ENCODE data around the gene ARL11.

- RRBS: 57% methylated on average over 4 of the region's 28 CpGs
Observed at GRCh38 chr13:48317812-48318433, 14.4 kb downstream of the RB1 start.

DNA sequence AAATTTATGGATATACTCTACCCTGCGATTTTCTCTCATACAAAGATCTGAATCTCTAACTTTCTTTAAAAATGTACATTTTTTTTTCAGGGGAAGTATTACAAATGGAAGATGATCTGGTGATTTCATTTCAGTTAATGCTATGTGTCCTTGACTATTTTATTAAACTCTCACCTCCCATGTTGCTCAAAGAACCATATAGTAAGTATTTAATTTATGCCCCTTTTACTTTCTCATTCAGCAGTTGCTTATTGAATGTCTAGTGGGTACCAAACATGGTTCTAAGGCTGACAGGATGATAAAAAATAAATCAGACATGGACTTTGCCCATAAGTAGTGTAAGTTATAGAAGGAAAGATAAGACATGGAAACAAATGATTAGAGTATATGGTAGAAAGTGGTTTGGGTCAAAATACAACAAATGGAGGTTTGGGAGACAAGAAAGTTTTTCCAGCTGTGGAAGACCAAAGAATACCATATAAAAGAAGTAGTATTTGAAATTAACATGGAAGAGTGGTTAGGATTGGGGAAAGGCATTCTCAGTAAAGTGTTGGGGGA, 52.9 kb downstream of the LPAR6 start:
- RRBS: no CpG with 5 or more reads among the region's 1 CpG

DNA sequence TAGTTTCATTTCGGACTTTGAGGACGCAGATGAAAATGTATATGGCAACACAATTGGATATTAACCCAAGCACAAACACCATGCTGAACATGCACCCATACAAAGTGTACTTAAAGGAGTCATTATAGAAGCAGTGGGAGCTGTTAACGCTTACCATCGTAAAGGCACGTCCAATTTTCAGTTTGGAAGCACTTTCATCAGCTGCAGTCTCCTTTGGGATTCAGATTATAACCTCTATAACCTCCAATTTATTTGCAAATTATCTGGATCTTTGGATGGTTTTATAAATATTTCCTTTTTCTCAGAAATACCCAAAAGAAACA, 685 bp downstream of the LPAR6 start:
- RRBS: no CpG with 5 or more reads among the region's 5 CpGs

GRCh38 chr13:48418084-48418796, 5.3 kb upstream of the LPAR6 start:
- RRBS: no CpG with 5 or more reads among the region's 4 CpGs

DNA sequence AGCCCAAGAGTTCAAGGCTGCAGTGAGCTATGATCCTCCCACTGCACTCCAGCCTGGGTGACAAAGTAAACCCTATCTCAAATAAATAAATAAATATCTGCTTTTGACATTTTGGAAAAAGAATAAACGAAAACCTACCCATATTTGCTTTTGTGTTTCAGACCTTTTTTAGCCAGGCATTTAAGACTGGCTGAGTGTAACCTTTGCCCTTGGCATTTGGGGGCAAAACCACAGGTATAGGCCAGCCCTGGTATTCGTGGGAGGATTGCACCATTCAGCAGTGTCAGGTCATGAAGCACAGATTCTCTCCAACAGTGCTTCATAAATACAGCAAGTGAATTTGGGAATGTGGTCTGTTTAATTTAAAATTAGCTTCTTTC, 14.9 kb upstream of the RCBTB2 start:
- RRBS: no CpG with 5 or more reads among the region's 2 CpGs

DNA sequence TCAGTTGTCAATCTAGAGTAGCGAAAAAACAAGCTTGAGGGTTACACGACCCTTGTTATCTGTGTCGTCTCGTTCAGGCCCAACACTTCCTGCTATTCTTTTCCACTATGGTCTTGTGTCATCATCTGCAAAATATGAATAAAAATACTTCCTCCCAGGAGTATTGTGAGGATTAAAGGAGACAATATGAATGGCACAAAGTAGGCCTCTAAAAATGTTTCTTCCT, 40.4 kb upstream of the RCBTB2 start:
- RRBS: no CpG with 5 or more reads among the region's 4 CpGs

GRCh38 chr13:48580745-48581083, 47.8 kb upstream of the RCBTB2 start:
- RRBS: no CpG with 5 or more reads among the region's 6 CpGs

GRCh38 chr13:48654478-48654901, 761 bp downstream of the CYSLTR2 start:
- RRBS: no CpG with 5 or more reads among the region's 1 CpG

DNA sequence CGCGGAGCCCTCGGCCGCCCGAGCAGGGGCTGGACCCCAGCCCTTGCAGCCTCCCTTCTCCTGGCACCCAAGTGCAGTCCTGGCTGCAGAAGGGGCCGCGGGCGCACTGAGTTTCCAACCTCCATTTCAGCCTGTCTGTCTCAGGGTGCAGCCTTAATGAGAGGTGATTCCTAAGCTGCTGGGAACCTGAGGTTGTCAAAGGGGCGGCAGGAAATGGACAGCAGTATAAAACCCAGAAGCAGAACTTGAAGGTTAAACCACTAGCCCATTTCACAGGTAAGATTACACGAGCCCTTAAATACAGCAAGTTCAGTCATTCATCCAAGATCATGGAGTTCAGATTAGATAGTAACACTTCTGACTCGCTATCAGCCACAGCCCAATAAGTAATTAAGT, 506 bp downstream of the SETDB2 start:
- RRBS: no CpG with 5 or more reads among the region's 11 CpGs

DNA sequence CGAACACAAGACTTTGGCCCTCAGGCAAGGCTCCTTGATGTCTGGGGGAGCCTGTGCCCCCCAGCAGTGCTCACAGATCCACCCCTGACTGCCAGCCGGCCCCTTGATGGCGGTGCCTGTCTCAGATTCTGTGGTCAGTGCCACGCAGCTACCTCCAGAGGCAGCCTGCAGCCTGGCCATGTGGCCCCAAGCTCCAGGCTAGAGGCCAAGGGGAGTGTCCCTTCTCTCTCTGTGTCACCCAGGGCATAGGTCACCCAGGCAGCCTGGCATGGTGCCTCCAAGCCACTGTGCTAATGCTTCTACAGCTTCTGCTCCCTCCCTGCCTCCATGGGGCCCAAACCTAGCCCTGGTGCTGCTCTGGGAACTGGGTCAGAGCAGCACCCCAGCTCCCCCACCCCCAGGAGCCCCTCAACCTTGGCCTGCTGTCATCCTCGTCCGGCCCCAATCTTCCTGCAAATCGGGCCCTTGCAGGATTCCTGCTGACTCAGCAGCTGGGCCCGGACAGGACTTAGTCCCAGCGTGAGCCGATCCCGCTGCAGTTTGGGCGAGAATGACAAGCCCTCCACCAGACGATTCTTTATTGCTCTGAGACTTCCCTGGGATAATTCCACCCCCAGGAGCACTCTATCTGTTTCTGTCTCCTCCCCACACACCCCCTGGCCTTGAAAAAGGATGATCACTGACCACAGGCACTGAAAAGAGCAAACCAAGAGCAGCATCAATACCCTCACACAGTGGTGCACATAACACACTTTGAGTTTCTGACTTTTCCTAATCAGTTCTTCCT, 2.7 kb upstream of the ARL11 start:
- RRBS: no CpG with 5 or more reads among the region's 13 CpGs

GRCh38 chr13:49628152-49628727, at the start of gene ARL11:
TSS of gene ARL11 (plus strand) at chr13:49628507.
- RRBS: no CpG with 5 or more reads among the region's 13 CpGs

DNA sequence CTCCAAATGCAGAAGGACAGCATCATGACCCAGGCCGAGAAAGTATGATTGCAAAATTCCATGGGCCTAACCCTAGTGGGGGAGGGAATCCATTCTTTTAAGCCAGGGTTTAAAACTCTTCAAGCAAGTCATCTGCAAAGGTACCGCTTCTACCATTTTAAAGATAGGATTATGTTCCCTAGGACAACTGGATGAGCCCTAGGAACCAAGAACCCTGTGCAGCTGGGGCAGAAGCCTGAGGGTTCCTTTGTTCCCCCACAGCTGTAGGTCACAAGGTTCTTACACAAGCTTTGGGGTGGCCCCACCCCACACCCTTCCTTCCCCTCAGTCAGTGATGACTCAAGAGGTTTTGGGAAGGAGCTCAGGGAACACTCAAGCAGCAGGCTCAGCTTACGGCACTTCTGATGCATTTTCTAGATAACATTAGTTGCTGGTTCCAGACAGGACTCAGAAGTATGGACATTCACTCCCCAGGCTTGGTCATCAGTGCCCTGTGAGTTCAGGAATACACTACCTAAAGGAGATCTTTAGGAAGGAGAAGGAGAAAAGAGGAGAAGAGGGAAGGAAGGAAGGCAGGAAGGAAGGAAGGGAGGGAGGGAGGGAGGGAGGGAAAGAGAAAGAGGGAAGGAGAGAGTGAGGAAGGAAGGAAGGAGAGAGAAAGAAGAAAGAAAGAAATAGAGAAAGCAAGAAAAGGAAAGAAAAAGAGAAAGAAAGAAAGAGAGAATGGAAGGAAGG, 13.7 kb downstream of the ARL11 start:
- RRBS: no CpG with 5 or more reads among the region's 3 CpGs

- RRBS: no CpG with 5 or more reads among the region's 11 CpGs
Observed at GRCh38 chr13:49793322-49793572, 765 bp upstream of the KPNA3 start.

DNA sequence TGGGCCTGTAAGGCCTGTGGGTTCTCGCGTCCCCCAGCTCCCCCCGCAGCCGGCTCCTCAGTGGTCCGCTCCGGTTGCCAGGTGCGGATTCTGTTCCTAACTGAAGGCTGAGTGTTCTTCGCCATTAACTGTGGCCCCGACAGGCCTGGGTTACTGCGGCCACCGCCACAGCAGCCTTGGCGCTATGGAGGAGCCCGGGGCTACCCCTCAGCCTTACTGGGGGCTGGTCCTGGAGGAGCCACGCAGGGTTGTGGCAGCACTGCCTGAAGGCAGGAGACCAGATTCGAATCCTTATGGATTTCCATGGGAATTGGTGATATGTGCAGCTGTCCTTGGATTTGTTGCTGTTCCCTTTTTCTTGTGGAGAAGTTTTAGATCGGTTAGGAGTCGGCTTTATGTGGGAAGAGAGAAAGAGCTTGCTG, 45.7 kb downstream of the SPRYD7 start:
- RRBS: no CpG with 5 or more reads among the region's 17 CpGs

DNA sequence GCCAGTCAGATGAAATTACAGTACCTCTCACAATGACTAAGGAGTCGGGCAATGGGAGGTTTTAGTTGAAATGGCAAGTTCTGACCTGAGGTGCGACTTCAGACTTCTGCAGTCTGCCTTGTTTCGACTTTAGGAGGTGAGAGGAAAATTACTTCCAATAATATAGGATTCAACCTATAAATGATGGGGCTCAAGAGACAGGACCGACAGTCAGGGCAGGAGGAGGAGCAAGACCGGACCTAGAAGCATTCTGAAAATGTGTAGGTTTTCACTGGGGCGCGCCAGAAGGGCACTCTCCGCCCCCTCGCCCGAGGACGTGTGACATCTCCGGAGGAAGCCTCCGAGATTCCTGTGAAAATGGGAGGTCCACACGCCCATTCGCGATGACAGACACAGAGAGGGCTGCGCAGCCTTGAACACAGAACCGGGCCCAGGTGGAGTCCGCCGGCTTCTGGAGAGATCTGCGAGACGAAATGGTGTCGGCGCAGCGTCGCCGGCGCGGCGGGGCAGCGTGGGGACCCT, 547 bp downstream of the SPRYD7 start:
- RRBS: 3% methylated on average over 21 of the region's 31 CpGs

GRCh38 chr13:50048595-50049417, 33.6 kb downstream of the KCNRG start:
- RRBS: no CpG with 5 or more reads among the region's 4 CpGs

DNA sequence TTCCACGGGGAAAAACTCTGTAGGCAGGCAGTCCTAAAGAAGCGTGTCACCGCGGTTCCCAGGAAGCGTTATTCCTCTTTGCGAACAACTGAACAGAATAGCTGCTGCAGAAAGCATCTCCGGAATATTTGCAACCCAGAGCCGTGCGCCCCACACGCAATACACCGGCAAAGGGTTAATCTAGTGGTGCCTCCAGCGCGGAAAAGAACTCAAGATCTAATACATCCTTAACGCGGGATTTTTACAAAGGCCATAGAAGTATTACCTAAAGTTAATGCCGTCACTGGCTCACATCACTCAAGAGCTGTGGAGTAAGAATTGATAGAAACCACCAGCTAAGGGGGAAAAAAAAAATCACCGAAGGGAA, 65.1 kb downstream of the KCNRG start:
- RRBS: no CpG with 5 or more reads among the region's 17 CpGs

- RRBS: no CpG with 5 or more reads among the region's 4 CpGs
Observed at GRCh38 chr13:50119523-50120116, 104.4 kb downstream of the KCNRG start.

DNA sequence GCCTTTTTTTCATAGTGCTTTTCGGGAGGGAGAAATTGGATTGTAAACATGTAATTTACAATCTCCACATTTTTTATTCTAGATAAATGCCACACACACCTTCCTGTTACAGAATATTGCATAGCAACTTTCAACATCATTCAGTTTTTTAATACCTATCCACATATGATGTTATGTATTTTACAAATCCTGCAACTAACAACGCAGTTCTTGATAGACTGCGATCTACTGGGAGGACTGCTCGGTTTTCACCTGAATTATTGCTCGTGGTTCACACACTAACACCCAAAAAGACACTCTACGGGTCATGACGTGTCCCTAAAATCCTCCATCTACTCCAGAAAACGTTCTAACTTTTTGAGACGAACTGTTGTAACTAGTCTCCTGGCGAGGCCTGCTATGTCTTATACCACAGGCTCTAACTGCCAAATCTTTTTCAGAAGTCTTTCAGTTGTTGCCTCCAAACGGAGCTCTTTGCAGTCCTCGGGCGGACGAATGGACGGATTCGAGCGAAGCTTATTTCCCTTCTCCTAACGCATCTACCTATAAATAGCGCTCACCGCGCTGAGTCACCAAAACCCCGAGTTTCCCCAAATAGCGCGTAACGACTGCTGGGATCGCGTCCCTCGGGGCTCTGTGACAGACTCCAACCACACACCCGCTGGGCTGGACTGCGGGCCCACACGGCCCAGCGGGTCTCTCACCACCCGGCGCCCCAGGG, 108.3 kb downstream of the KCNRG start:
- RRBS: 4% methylated on average over 2 of the region's 34 CpGs

GRCh38 chr13:50124953-50125442, 109.8 kb downstream of the KCNRG start:
- RRBS: 3% methylated on average over 14 of the region's 50 CpGs

Measured in GM19240 (cell line).